ENCODE data around the genes SEMA4G and PITX3.

GRCh38 chr10:100482156-100482840 is 19.5 kb downstream of the WNT8B start:
- PRO-cap, 2 experiments: no peak in any of the 2 experiments

- PRO-cap, 2 experiments: no peak in any of the 2 experiments
Measured at GRCh38 chr10:100744788-100745332, 522 bp upstream of the PAX2 start.

DNA sequence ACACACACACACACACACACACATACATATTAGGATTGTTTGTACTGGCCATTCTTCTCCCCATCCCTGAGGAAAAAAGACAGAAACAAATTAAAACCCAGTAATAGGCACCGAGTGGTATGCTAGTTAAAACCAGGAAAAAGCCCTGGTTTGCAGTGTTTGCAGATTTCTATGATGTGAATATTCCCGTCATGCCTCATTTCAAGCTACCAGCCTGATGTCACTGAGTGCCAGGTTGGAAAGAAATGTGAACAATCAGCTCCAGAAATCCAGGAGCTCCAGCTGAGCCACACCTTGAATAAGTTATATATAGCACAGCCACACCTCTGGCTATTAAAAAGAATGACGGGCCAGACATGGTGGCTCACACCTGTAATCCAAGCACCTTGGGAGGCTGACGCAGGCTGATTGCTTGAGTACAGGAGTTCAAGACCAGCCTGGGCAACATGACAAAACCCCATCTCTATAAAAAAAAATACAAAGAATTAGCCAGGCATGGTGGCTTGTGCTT is 18.8 kb upstream of the SLF2 start:
- PRO-cap, 2 experiments: no peak in any of the 2 experiments

DNA sequence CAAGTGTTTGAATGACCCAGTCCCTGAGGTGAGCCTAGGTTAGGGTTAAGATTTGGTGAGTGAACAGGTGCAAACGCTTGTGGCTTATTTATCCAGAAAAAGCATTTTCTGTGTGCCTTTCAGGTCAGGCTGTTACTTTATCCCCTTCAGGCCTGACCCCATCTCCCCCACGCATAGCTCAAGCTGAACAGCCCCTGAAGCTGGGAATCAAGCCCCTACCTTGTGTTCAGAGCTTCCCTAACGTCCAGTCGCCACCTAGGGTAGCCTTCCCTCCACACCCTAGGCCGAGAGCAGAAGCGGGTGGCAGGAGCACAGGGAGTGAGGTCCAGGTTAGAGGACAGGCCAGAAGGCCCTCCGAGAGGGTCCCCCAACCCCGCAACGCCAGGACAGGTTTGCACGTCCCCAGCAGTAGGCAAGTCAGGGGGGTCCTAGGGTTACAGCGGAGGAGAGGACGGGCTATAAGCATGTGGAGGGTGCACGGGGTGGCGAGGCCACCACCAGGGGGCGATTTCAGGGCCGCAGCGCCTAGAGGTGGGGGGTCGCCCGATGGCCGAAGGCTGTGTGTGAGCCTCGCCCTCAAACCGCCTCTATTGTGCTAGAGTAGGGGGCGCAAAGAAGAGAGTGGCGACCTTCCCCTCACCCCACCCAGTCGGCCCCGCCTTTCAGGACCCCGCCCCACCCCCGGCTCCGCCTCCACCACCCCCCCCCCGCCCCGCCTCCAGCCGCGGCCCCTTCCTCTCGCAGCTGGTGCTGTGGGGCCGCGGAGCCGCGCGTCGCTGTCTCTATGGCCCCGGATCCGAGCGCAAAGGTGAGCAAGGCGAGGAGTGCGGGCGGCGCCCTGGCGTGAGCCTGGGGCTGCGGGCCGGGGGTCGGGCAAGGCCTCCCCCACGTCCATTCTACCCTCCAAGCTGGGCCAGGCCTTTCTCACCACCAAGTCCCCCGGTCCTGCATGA is at the start of gene SEMA4G:
SEMA4G (plus strand) TSS at position 721 of the 953 bp plus-strand sequence.
- PRO-cap, 2 experiments: no peak in any of the 2 experiments

- PRO-cap, 2 experiments: no peak in any of the 2 experiments
Measured at GRCh38 chr10:100986781-100987096, 558 bp downstream of the MRPL43 start.

- PRO-cap, 2 experiments: peak in 2 of 2 experiments; most common plus-strand start chr10:100999316 (in 1); most common minus-strand start chr10:100999185 (in 1)
Measured at GRCh38 chr10:100999055-100999528, 516 bp upstream of the LZTS2 start.

DNA sequence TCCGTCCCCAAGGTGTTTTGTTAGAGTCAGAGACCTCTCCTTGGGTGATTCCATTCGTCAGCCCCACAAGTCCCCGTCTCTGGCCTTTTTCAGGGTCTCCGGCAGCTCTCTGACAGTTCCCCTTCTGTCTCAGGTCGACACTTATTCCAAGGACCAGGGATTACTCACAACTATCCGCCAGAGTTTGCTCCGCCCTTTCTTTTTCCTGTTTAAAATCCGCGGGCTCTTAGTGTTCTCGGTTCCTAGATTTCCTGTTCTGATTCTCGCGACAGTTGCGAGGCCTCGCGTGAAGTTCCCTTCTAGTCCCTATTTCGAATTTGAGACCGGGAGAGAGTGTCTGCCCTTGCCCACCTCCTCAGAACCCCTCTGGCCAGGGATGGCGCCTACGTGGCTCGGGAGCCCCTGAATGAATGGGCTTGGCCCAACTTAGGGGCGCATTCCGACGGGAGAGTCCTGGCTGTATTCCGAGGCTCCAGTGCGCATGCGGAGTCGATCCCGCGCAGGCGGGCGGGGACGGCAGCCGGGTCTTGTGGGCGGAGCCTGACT is 1.2 kb upstream of the KAZALD1 start:
- PRO-cap, 2 experiments: no peak in any of the 2 experiments

DNA sequence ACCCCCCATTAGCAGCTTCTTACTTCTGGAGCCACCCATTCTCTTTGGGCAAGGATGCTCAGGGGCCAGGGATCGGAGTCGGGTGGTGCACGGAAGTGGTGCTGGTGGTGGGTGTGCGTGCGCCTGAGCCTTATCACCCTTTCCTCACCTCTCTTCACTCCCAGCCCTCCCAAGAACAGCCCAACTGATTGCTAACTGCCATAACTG is 286 bp downstream of the KAZALD1 start:
- PRO-cap, 2 experiments: no peak in any of the 2 experiments

- PRO-cap, 2 experiments: no peak in any of the 2 experiments
Measured at GRCh38 chr10:101062379-101063265, 833 bp downstream of the KAZALD1 start.

DNA sequence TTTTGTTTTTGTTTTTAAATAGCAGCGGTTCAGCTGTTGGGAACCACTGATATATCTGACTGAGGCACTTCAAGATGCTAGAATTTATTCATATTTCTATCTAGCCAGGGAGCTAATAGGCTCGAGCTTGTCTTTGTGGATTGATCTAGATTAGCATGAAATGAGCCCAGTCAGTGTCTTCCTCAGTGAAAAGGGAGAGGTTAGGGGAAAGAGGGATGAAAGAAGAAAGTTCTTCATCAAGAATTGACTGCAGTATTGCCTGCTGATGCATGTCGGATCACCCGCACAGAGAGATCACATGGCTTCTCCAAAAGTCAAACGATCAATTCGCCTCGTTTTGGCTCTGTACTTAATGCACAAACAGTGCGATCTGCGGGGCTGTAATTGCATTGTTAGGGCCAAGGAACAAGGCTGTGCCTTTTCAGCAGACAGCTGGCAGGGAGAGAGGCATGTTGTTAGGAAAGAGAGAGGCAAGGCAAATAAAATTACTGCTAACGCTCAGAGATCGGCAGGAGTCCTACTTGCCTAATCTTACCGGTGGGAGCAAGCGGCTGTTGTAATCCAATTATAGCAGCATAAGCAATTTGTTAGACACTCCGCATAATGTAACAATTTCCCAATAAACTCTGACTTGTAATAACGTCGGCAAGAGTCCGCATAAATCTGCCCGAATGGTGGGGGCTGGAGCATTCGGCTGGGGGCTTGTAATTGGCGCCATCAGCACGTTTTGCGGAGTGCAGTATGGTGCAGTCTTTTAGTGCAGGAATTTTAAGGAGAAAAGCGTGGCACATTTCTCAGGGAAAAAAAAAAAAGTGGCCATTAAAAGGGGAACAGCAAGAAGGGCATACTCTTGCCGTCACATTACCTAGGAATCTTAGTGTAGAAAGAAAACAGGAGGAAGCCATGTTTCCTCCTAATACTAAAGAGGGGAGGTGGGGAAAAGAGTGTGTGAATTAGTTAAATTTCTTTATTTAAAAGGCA is 102.1 kb downstream of the POLL start:
- PRO-cap, 2 experiments: no peak in any of the 2 experiments

DNA sequence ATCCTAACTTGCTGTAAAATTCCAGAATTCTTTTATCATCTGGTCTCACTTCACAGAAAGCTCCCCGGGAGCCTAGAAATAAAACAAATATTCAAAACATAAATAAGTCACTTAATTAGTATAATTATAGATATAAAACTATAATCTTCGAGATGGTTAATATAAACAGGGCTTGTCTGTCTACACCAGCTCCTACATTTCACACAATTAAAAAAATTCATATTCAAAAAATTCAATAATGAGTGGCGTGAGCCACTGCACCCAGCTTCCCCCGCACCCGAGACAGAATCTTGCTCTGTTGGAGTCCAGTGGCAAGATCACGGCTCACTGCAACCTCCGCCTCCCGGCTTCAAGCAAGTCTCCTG is 3.3 kb upstream of the NPM3 start:
- PRO-cap, 2 experiments: no peak in any of the 2 experiments

DNA sequence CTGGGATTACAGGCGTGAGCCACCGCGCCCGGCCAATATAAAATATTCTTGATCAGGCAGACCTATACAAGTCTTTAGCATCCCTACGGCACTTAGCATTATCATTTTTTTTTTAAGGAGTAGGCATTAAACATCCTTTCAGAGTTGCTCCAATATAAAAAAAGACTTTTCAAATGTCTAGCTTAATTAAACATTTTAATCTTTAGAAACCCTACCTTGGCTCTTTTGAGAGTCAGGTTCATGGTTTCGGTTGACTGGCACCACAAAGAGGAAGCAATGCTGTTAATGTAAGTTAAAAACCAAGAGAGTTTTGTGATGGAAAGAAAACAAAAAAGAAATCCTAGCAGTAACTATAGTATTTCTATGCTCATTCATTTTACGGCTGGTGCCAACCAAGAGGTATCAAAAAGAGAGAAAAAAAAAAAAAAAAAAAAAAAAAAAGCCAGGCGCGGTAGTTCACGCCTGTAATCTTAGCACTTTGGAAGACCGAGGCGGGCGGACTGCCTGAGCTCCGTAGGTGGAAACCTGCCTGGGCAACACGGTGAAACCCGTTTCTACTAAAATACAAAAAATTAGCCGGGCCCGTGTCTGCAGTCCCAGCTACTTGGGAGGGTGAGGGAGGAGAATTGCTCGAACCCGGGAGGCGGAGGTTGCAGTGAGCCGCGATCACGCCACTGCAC is 2.6 kb downstream of the OGA start:
- PRO-cap, 2 experiments: peak in 2 of 2 experiments; most common plus-strand start position 467 of the sequence (in 2); most common minus-strand start position 259 of the sequence (in 1)

GRCh38 chr10:102017038-102017405 is 39.0 kb downstream of the ARMH3 start:
- PRO-cap, 2 experiments: no peak in any of the 2 experiments

GRCh38 chr10:102121549-102121804 is 1.3 kb upstream of the LDB1 start:
- PRO-cap, 2 experiments: no peak in any of the 2 experiments

DNA sequence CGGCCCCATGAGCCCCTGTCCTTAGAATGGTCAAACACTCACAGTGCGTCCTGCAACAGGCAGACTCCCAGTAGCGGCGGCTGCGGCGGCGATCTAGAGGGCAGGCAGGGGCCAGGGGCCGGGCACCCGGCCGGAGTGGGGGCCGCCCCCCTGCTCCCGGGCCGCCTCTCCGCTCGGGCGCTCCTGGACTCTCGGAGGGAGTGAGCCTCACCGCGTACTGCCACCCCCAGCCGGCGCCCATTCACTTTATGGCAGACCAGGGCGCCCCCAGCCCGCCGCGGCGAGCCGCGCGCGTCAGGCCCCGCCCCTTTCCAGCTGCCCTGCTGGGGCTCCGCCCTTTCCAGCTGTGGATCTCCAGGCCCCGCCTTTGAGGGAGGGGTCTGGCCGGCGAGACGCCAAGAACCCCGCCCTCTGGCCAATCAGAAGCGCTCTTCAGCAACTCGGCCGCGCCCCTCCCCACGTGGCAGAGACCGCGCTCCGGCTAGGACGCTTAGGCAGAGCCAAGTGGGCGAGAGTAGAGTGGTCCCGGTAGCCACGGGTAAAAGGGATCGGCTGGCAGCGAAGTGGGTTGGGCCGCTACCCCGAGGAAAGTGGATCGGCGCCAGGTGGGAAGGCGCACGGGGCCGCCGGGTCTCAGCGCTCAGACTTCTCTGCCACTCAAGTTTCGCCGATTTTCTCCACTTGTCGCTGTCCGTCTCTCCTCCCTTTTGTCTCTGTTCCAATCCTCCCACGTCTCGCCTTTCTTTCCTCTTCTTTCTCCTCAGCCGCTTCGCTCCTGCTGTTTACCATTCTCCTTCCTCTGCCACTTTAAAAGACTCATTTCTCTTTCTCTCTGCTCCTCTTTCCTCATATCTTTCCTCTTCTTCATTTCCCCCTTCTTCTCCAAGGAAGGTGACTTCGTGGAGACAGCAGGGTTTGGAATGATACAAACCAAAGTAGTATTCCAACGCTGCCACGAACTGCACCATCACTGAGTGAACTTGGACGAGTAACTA is at the start of gene PITX3:
PITX3 (minus strand) TSS at position 222 of the 995 bp plus-strand sequence.
- PRO-cap, 2 experiments: peak in 2 of 2 experiments; most common minus-strand start position 219 of the sequence (in 1)

- PRO-cap, 2 experiments: no peak in any of the 2 experiments
Measured at GRCh38 chr10:102280469-102281301, 35.4 kb downstream of the GBF1 start.

GRCh38 chr10:102282910-102283455 is 37.7 kb downstream of the GBF1 start:
- PRO-cap, 2 experiments: no peak in any of the 2 experiments

GRCh38 chr10:102367006-102367286 is 28.6 kb upstream of the NFKB2 start:
- PRO-cap, 2 experiments: no peak in any of the 2 experiments

- PRO-cap, 2 experiments: no peak in any of the 2 experiments
Measured at GRCh38 chr10:102382107-102382962, 13.2 kb upstream of the NFKB2 start.

GRCh38 chr10:102409168-102409970 is 9.2 kb downstream of the PSD start:
- PRO-cap, 2 experiments: peak in 2 of 2 experiments; most common plus-strand start chr10:102409465 (in 2); most common minus-strand start chr10:102409272 (in 1)